Mesangial cell (primary cell): ENCODE measurements around a stretch of chr10.

DNA sequence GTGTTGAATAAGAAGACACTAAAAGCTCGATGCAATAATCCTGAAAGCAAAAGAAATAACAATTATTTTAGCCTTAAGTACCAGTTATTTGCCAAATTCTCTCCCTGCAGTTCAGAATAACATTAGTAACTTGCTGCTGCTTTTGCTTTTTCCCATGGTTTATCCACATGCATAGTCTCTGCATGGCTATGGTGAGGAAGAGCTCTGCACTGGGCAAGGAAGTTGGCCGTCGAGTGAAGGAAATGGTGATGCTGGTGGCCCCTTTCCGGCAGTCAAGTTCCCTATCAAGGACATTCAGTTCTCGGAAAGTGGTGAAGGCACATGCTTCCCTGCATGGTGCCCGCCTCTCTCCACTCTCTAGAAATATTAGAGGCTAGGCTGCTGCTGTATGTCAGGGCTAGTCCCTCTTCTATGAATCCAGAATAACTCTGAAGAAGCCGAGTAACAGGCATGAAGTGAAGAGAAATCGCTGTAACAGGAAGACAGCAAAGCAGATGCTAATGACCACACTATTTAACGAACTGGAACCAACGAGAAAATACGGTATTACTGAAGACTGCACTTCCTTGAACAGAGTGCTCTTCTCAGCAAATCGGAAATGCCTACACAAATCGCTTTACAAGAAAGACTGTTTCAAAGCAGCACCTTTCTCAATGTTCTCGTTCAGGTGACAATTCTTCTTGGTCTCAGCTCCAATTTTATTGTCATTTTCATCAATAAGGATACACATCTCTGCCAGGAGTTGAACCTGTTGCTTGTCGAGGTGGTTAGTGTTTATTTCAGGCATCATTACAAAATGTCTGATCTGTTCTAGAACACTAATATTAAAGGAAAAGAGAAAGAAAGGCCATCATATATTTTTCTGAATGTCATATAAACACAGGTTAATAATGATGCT is 5.3 kb downstream of the IDI1 start:
- RAMPAGE, long total RNA, result no peak

GRCh38 chr10:1047376-1047863 is 1.5 kb downstream of the IDI1 start:
- RAMPAGE, long total RNA, result no peak

DNA sequence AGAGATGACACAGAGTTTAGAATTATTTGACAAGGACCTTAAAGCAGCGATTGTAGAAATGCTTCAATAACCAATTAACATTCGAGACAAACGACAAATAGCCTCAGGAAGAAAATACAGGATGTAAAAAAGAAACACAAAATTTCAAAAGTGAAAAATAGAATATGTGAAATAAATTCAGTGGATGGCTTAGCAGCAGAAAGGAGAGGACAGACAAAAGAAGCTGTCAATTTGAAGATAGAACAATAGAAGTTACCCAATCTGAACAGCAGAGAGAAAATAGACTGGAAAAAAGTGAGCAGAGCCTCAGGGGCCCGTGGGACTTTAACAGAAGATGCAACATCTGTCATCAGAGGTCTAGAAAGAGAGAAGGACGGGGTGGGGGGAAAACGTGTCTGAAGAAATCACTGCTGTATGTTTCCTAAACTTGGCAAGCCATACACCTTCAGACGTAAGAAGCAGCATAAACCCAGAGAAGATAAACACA is 7.8 kb downstream of the WDR37 start:
- RAMPAGE, long total RNA, result no peak

DNA sequence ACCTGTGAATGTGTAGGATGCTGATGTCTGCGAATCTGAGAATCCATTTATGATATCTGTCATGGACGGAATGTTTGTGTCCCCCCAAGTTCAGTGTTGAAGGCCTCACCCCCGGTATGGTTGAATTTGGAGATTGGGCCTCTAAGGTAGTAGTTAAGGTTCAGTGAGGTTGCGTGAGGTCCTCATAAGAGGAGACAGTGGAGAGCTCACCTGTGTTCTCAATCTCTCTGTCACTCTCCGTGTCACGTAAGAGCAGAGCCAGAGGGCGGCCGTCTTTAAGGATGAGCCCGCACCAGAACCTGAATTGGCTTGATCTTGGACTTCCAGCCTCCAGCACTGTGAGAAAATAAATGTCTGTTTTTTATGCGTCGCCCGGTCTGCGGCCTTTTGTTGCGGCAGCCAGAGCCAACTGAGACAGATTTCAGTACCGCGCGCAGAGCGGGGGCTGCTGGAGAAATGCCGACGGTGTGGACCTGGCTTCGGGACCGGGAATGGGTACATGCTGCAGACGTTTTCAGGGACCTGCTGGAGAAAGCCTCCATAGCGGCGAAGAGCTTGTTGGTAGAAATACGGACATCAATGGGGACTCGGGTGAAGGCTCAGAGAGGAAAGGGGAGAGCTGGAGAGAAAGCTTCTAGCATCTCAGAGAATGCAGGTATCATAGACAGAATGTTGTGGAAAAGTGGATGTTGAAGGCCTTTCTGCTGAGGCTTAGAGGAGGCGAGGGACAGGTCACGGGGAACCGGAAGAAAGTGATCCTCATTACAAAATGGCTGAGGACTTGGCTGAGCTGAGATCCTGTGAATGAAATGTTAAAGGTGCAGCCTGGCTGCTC is 40.3 kb downstream of the WDR37 start:
- RAMPAGE, long total RNA, result no peak

- RAMPAGE, long total RNA, result no peak
These were observed 64.7 kb upstream of the PFKP start for GRCh38 chr10:3002653-3003101.

DNA sequence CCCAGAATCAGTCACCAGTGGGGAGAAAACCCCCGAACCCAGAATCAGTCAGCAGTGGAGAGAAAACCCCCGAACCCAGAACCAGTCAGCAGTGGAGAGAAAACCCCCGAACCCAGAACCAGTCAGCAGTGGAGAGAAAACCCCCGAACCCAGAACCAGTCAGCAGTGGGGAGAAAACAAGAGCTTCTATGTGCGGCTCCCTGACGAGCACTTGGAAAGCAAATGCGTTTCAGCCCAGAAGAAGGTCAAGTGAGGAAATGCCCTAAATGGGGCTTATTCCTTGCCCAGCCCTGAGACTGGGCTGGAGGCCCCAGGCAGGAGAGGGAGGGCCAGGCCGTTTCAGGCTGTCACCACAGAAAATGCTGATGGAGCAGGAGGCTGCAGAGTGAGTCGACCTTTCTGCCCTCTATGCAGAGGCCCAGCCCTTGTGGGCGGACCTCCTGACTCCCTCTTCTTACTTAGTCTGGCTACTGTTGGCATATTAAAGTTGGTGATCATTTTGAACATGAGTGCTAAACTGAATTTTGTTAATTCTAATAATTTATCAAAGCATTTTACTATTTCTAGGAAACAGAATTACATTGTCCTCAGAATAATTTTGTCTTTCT is 18.7 kb upstream of the PFKP start:
- RAMPAGE, long total RNA, result no peak

GRCh38 chr10:3066178-3066684 is 1.1 kb upstream of the PFKP start:
- RAMPAGE, long total RNA, result no peak

DNA sequence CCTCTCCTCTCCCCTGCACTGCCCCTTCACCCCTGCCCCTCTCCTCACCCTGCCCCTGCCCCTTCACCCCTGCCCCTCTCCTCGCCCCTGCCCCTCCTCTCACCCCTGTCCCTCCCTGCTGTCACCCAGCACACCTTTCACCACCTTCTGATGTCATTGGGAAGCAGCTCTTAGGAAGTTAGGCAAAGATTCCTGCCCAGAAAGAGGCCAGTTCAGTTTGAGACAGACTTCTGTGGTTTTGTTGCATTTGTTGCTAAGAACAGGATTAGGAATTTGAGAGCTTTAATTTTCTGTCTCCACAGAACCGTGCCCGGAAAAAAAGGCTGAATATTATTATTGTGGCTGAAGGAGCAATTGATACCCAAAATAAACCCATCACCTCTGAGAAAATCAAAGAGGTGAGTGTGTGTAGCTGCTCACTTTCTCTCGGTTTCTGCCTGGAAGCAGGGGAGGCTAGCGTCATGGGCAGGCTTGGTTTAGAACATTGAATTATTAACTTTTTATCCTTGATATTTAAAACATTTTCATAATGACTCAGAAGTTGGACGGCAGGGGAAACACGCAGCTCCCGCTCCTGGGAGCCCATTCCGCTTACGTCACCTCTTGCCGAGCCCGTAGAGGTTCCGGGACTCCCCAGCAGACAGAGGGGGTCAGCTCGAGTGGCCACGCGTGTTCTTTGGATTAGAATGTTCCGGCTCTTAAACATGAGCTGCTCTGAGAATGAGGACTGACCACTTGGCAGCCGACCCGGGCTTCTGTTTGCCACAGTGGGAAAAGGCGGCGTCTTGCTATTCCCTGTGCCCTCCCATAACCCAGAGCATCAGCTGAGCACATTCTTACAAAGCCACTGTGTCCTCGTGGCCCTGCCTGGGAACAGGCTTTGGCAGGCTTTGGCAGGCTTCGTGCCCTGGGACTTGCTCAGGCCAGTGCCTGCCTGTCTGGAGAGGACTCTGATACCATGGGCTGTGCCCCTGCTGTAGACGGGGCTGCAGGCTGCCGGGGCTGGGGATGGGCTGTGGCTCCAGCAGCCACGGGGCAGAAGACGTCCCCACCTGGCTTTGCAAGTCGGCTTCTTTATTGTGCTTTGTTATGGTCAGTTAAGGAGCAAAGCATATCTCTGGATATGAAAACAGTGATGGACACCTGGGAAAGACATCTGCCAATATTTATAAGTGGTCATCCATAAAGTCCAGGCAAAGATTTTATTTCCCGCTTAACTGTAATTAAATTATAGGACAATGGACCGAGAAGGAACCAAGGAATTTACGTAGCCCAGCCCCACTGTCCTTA is 40.0 kb downstream of the PFKP start:
- RAMPAGE, long total RNA, result no peak

DNA sequence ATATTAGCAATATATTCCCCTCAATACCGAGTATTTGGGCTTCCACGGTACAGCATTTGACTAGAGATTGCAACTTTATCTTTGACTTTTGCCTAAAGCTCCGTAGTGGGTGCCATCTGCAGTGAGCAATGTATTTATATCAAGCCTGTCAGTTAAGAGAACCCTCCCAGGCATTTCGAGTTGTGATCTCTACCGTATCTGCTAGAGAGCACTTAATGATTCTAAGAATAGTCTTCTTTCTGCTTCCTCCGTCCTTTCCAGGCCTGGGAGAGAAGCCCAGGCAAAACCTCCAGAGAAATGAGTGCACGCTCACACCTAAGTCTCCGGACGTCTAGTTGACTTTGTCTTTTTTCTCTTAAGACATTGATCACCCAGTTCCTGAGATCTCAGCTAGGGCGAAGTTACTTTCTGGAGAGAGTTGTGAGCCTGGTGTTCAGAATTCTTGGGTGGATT is 210.5 kb downstream of the KLF6 start:
- RAMPAGE, long total RNA, result no peak

- RAMPAGE, long total RNA, result no peak
These were observed 116.7 kb downstream of the KLF6 start for GRCh38 chr10:3667998-3669115.

DNA sequence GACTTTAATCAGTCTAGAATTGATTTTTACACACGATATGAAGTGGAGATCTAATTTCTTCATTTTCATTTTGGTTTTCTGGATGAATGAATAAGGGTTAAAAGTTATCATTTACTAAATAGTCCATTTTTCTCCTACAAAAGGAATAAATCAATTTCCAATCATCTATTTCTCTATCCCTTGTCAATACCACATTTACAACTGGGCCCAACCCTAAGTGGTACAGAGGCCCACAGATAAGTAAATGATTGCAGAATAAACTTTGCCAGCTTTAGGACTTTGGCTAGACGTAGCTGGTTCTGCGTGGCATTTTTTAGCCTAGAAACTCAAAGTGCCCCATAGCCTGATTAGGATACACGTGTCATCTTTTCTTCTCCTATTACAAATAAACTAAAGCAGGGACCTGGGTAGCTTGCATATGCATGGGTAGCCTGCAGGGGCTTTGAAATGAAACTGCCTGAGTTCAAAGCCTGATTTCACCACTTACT is 56.5 kb downstream of the KLF6 start:
- RAMPAGE, long total RNA, result no peak

- RAMPAGE, long total RNA, result no peak
These were observed 1.7 kb downstream of the KLF6 start for GRCh38 chr10:3783332-3783681.

DNA sequence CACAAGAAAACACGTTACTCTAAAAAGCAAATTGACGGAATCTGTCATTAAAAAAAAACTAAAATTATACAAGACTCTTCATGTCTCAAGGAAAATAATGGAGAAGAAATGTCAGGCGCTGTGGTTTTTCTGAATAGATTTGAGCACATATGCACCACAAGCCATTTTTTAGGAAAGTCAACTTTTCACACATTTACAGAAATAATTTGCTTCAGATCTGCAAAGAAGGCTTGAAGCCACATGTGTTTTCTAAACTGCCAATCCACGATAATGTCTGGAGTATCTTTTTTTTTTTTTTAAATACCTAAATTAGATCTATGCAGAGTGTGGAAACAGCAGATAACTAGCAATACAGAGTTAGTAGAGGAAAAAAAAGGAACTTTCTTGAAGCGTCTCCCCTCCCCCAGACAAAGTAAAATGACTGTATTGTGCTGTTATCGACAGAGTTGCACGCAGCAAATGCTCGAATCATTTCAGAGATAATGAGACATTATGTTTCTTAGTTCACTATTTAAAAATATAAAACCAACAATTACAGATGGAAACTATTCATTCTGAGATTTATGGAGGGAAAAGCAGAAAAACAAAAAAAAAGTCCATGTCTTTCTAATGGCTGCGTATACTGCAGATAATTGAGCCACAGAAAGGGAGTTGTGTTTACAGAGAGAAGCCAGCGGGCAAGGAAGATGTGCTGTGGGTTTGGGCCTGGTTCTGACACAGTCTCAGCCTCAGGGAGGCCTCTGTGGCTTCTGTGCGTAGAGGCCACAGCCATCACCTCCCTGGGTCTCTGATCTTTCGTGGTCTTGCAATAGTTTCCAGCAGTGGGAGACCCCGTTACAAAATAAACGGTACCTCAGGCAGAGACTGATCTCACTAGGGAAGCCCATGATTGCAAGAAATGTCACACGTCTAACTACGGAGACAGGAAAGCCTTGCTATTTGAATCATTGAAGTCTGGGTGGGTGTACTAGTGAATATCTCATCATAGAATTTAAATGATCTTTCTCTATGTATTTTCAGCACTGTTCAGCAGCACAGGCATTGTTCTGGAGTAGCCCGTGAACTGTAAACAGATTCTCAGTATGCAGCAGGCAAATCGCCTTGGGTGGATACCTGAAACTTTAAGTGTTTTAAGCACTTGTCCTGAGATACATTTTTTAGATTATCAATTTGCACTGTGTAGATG is 19.1 kb upstream of the KLF6 start:
- RAMPAGE, long total RNA, result no peak

DNA sequence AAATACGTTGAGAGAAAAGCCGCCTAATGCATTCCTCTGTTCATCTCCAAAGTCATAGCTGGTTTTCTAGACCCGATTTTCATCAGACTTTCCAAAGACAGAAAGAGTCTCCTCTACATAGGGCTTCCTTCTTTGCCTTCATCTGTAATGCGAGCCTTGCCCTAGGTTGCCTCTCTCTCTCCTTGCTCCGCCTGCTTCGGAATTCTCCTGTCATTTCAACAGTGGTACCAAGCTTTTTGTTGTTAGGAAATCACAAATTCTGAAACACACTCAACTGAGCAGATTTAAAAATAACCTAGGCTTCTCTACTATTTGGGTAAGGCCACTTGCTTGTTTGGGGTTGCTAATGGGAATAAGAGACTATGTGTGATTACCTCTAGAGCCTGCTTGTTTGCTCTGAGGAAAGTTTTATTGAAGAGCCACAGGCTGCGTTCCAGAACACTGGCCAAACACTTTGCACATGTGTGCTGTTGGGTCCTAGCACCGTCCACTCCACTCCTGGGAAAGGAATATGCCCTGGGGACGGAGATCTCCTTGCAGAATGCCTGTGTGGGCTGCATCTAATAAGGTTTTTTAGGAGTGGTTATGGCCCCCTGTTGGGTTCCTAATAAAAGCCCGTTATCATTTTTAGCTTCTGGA is 68.5 kb upstream of the KLF6 start:
- RAMPAGE, long total RNA, result no peak

DNA sequence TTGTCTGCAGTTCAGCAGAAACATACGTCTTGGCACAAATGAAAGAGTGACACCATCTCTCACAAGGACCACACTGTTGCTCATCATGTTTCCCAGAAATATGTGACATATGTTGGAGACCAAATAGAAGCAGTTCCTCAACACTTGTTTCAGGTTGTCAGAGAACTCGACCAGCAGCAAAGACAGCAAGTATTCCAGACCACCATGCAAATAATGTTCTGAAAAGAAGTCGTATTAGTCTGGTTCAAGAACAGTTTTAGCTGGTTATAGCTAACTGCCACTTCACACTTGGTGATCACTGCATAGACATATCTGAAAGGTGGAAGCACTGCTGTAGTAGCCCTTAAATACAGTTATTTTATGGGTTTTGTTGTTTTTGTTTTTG is 81.4 kb upstream of the KLF6 start:
- RAMPAGE, long total RNA, result no peak

GRCh38 chr10:3871577-3872125 is 86.6 kb upstream of the KLF6 start:
- RAMPAGE, long total RNA, result no peak

DNA sequence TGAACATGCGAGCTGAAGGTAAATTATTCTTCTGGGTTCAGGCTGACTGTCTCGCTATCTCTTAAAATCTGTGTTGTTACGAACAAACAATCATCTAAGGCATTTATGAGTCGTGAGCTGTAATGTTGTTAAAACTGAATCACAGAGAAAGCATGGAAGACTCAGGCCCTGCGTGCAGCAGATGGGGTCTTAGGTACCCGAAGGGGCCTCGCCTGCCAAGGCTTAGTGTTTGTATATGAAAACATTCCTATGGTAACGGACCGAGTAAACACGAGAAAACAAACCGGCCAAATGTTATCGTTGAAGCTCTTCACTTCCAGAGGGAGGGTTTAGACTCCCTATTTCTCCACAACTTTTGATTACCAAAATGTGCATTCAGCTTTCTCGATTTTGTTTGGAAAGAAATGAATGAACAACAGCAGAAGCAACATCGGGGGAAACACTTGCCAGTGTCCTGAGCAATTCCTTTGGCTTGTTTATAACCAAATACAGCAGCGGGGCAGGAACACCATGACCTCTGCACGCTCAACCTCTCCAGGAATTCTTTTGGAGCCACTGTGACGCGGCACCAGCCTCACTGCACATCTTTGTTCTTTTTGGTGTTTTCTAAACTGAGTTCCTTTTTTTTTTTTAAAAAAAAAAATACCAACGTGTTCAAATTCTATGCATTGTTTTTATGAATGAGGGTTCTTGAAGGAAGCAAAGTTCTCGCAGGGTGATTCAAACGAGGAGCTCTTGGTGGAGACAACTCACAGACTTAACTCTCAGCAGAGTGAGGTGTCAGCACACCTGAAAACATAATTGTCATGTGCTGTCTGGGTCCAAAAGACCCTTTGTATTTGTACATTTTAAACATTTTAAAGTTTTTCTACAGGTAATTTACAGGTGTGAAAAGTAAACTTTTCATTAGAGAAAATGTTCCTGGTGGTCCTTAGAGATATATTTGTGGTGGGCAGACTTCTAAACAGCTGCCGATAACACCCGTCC is 121.7 kb upstream of the KLF6 start:
- RAMPAGE, long total RNA, result no peak

- RAMPAGE, long total RNA, result no peak
These were observed 193.7 kb upstream of the KLF6 start for GRCh38 chr10:3978678-3979185.

- RAMPAGE, long total RNA, result no peak
These were observed 283.2 kb upstream of the KLF6 start for GRCh38 chr10:4068276-4068611.

DNA sequence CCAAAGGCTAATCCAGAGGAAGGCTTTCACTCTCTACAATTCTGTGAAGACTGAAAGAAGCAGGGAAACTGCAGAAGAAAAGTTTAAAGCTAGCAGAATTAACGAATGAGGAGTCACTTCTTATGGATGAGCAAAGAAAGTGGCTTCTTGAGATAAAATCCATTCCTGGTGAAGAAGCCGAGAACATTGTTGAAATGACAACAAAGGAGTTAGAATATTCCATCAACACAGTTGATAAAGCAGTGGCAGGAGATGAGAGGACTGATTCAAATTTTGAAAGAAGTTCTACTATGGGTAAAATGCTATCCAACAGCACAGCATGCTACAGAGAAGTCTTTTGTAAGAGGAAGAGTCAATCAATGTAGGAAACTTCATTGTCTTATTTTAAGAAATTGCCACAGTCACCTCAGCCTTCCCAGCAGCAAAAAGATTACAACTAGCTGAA is 338.2 kb upstream of the KLF6 start:
- RAMPAGE, long total RNA, result no peak